H4 (cell line): ENCODE results near the gene MKKS.

DNA sequence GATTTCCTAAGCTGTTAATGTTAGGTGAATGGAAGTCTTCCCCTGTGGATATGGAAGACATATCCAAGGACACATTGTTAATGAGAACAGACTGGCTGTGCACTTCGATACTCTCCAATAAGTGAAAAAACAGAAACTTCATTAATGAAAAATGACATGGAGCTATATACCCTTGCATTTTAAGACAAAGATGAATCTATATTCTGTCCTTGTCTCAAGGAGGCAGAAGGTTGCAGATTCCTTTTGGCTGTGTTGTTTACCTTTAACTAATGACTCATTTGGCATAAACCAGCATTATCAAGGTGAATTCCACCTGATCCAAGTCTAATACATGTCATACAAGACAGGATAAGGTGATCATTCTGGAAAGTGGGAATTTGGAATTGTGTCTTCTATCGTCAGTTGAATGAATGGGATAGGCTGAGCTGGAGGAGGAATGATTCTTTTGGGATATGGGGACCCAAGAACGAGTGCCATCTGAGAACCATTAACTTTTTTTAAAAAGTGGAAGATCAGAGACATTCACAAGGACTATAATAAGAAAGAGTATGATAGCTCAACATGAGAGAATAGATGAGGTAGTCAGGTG lies 192.9 kb downstream of the PLCB4 start:
- RAMPAGE, long total RNA: no peak

DNA sequence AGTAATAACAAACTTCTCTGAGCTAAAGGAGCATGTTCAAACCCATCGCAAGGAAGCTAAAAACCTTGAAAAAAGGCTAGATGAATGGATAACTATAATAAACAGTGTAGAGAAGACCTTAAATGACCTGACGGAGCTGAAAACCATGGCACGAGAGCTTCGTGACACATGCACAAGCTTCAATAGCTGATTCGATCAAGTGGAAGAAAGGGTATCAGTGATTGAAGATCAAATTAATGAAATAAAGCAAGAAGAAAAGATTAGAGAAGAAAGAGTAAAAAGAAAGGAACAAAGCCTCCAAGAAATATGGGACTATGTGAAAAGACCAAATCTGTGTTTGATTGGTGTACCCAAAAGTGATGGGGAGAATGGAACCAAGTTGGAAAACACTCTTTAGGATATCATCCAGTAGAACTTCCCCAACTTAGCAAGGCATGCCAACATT lies 51.9 kb upstream of the LAMP5 start:
- RAMPAGE, long total RNA: no peak

DNA sequence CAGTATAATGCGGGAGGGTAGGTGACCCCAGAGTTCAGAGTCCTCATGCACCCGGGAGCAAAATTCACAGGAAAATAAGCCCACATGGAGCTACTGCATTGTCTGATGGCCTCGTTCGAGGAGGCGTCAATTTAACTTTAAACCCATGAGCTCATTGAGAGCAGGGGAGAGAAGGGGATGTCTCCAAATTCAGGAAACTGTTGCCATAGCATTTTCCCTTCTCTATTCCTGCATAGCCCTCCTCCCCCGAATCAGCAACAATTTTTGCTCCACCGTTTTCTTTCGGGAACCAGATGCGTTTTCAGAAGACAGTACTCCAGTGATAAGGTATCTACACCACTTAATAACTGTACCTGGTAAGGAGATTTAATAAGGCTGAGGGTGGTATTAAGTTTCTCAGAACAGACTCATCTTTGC lies 315 bp upstream of the LAMP5 start:
- RAMPAGE, long total RNA: no peak

GRCh38 chr20:9515611-9516238 lies 1.3 kb downstream of the LAMP5 start:
- RAMPAGE, long total RNA: no peak

GRCh38 chr20:10311828-10312342 lies 93.3 kb downstream of the SNAP25 start:
- RAMPAGE, long total RNA: no peak

DNA sequence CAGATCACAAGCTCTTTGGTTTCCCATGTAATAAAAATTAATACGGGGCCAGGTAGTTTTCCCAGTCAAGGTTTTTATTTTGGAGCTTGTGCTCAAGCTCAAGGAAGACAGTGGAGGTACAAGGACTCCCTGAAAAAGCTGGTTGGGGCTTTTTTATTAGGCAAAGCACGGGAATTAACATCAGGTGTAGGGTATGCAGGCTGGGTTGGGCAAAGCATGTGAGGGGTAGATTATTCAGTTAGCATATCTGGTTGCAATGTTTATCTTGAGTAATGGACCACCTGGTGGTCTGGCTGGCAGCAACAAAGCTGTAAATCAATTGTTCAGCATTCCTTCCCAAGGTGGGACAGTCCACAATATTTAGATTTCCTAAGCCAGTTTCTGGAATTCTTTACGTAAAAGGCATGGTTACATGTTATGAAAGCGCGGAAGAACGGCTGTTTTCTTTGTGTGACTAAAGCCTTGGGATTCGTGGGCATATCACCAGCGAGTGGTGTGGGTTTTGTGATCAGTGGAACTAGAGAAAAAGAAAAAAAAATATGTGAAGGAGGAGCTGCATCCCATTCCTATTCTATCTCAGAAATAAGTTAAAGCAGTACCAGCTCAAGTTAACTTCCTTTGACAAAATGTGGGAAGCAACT lies 81.7 kb downstream of the MKKS start:
- RAMPAGE, long total RNA: no peak

DNA sequence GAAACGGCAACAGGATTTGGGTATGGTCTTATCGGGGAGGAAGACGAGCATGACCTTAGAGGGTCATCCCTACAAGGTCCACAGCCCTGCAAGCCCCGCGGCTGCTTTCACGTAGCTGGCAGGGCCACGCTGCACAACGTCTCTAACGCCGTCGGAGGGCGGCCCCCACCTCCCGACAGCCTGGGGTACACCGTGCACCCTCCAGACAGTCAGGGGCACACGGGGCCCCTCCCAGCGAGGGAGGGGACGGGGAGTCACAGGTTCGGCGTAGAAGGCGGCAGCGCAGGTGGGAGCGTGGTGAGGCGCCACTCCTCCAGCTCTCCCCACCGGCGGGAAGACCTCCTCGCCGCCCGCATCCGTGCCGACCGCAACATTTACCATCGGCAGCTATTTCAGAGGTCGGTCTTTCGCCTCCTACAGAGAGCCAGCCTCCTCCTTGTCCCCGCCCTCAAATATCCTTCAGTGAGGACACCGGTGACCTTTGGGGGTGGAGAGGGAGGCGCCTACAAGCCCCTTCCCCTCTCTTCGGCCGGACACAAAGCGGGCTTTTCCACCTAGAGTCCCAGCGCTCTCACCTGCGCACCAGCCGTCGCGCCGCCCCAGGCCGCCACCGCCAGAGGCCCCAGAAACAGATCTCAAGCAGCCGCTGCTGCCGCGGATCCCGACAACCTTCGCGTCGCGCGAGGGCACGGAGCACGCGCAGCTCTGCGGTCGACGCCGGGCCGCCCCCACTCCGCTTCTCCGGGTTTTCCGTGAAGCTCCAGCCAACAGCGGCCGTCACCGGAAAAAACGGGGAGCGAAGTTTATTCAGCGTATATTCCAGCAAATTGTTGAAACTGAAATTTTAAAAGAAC lies at the start of gene MKKS:
MKKS (minus strand) TSS at position 690 of the 854 bp plus-strand sequence.
- RAMPAGE, long total RNA: start-site peak on the minus strand centred at position 655 of the sequence, 41 bp wide, 144 reads

- RAMPAGE, long total RNA: no peak
Observed at GRCh38 chr20:10643395-10643900, 30.4 kb downstream of the JAG1 start.

- RAMPAGE, long total RNA: no peak
Observed at GRCh38 chr20:10666519-10667788, 6.8 kb downstream of the JAG1 start.

DNA sequence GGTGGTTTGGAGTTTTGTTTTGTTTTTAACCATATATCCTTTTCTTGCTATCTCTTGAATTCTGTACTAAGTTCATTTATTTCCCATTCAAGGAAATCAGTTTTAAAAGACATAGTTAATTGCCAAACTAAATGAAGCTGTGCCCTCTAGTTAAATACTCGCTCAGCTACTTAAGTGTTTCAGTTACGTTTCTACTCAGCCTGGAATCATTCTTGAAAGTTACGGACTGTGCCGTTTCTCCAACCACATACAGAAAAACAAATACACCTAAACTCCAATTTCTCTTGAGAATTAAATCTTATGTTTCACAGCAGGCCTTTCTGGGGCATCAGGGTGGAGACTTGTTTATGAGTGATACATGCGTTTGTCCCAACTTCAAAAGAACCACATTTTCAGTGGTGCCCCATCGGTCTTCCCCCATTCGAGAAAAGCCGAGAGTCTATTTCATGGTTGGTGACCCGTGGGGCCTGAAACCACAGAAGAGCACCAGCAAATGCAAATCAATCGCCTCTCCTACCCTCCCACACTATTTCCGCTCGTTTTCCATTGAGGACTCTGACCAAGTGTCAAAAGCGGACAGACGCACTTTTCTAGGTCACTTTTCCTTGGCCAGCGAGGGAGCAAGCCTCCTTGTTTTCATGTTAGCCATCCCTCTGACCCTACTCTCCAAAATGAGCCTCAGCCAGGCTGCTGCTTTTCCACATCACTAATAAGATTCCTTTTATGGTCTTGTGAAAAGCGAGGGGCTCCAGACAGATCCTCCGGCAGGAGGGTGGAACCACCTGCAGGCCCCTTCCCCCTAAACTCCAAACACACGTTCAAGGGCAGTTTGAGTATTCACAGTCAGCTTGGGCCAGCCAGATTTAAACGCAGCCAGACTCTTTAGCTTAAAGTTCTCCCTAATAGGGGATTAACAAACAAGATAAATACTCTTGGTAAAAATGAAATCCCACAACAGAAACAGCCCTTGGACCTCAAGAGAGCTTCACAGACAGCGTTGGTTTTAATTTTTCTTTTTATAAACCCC lies 3.1 kb downstream of the JAG1 start:
- RAMPAGE, long total RNA: no peak

GRCh38 chr20:11777453-11778350 lies 140.0 kb upstream of the BTBD3 start:
- RAMPAGE, long total RNA: no peak

DNA sequence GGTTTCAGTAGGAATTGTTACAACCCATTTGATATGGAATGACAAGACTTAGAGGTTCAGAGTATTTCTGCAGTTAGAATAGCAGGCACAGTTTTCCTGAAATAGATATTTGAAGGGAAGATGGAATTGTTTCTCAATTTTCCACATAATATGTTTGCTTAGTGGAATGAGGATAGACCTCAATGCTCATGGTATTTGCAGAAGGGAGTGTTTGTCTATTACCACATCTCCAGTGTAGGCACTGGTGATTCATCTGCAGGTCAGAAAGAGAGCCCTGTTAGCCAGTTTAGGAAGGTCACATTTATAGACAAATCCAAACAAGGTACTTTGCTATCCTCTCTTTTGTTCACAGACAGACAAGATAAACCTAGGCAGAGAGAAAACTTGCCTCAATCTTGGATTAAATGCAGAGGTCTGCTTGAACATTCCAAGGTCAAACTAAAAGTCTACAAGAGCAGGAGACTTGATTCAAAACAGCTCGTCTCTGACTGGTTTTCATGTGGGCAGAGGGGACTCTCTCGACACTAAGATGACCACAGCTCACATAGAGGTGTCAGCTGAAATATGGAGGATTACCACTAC lies 22.8 kb downstream of the ISM1 start:
- RAMPAGE, long total RNA: no peak

DNA sequence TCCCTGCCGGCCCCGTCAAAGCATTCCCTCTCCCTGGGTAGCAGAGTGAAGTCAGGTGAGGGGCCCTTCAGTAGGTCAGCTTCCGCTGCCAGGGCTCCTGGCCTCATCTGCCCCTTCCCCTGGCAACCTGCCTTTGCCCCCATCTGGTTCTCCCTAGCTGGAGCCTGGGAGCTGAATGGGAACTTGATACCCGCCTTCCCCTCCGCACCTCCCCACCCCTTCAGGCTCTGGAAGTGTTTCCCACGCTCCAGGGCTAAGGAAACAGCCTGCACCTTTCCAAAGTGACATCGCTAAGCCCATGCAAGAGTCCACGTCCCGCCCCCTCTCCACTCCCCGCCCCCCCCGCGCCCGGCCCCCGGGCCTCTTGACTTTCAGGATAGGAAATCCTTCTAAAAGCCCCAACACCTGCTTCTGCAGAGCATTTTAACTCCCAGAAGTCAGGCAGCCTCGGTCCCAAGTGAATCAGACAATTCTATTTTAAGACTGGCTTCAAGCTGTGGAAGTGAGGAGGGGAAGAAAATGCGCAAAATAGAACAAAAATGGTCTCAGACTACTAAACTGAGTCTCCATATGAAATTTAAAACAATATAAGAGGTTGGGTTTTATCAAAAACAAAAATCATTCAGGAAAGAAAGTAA lies 53.4 kb downstream of the ISM1 start:
- RAMPAGE, long total RNA: no peak

GRCh38 chr20:13766640-13766983 lies 18.1 kb downstream of the ESF1 start:
- RAMPAGE, long total RNA: no peak

- RAMPAGE, long total RNA: no peak
Observed at GRCh38 chr20:13810156-13810697, 25.4 kb downstream of the NDUFAF5 start.

DNA sequence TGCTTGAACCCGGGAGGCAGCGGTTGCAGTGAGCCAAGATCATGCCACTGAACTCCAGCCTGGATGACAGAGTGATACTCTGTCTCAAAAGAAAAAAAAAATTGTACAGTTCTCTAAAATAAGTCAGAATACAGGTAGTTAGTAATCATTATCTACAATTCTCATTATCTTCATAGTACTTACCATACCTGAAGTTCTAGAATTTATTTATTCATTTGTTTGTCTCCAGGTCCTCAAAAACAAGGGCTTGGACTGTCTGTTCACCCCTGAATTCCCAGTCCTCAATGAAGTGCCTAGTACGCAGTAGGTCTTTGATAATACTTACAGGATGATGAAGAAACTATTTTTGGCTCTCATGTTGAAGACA lies 66.3 kb downstream of the NDUFAF5 start:
- RAMPAGE, long total RNA: no peak

DNA sequence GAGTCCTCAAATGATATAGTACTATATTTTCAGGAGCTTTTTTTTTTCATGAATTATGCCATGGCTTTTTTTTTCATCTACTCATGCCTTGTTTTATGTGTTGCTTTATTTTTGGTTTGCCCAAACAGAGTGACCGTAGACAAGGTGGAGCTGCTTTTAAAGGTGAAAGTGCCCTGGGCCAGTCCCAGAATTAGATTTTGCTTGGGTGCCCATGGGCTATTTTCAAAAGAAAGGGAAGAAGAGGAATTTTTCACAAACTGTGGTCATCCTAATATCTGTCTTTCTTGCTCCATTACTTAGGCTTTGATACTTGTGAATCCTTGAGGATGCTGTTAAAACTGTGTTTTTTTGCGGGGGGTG lies 66.7 kb downstream of the NDUFAF5 start:
- RAMPAGE, long total RNA: no peak

- RAMPAGE, long total RNA: no peak
Observed at GRCh38 chr20:13852244-13852720, 67.5 kb downstream of the NDUFAF5 start.

DNA sequence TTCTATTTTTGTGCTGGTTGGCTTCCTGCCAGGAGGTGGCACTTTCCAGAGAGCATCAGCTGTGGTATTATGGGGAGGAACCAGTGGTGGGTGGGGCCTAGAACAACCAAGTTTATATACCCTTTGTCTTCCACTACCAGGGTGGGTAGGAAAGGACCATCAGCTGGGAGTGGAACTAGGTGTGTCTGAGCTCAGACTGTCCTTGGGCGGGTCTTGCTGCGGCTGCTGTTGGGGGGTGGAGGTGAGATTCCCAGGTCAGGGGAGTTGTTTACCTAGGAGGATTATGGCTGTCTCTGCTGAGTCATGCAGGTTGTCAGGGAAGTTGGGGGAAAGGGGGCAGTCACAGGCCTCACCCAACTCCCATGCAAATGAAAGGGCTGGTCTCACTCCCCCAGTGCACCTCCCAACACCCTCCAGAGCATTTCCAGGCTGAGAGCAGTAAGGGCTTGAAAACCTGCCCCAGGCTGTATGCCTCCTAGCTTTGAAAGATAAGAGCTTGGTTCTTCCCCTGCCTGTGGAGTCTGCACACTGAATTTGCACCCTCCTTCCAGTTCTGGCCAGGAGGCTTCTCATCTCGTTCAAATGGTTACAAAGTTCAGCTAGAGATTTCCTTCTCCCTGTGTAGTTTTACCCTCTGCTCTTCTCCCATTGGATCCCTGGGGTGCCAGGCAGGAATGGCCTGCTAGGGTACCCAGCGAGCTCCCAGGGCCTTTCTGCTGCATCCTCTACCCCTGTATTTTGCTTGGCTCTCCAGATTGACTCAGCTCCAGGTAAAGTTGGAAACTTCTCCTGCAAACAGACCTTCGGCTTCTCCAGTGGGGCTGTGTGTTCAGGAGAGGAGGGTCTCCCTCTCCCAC lies 117.2 kb downstream of the FLRT3 start:
- RAMPAGE, long total RNA: no peak

DNA sequence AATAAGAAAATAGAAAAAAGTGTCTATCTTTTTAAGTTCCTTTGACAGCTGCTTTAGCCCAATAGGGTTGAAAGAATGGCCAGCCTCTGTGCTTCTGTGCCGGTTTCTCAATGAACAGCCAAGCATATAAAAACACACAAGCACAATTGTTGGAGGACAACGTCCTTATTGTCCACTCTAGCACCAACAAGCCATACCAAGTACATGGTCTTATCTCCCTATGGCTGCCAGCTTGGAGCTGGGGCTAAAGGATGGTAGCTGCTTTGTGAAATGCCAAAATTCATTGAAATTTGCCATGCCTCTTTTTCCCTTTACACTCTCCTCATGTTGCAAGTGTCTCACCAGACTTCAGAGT lies 50.0 kb upstream of the FLRT3 start:
- RAMPAGE, long total RNA: no peak